Gallbladder (tissue), 1 donor: Measurements from ENCODE around the genes CHRNE, SCIMP, AIPL1 and BCL6B.

GRCh38 chr17:4812499-4813027 lies 5.6 kb downstream of the PLD2 start:
- PRO-cap = no peak

DNA sequence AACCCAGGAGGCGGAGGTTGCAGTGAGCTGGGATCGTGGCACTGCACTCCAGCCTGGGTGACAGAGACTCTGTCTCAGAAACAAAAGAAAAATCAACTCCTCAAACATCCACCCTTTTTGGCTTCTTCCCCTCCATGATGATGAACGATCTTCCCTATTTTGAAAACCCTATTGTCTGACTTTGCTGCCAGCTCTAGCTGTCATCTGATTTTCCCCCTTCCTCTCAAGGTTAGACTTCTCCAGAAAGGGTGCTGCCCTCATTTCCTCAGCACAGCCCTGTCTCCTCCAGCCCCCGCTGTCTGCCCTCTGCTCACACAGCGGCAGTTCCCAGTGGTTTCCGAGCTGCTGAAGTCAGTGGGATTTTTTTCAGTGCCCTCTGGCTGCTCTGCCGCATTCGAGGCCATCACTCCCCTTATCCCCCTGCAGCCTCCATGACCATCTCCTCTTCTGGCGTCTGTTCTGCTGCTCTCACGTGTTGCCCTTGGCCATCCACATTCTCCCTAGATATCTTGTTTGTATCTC lies 26.6 kb upstream of the C17orf107 start:
- PRO-cap = no peak

DNA sequence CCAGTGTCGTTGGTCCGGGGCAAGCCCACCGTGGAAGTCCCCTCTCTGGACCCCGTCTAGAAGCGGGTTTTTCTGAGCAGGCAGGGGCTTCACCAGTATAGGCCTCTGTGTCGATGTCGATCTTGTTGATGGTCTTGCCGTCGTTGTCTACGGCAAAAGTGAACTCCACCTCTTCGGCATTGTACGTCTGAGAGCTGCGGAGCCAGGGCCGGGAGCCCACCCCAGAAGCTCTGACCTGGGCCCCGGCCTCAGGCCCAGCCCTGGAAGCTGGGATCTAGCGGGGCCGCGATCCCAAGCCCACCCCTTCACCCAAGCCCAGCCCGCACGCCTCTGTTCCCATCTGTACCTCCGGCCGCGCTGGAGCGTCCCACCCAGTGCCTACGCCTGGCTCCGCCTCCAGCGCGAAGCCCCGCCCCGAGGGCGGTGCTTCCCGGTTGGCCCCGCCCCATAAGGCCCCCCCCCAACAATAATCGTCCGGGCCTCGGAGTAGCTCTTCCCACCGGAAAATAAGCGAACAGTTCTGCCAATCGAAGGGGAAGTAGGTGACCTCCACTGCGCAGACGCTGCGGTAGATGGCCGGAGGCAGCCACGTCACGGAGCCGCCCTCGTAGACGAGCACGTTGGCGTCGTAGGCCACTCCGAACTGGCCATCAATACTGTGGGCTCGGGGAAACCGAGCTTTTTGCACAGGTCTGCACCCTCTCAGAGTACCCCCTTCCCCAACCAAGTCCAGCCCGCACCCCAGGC lies 1.3 kb downstream of the CHRNE start:
- PRO-cap = bidirectional peak, plus-strand start at position 270 of the sequence, minus-strand start at position 245 of the sequence; bidirectional peak, plus-strand start at position 636 of the sequence, minus-strand start at position 359 of the sequence

- PRO-cap = no peak
Observed at GRCh38 chr17:4902804-4904041, at the start of gene CHRNE. TSS of gene CHRNE (minus strand) at chr17:4903098.

GRCh38 chr17:4951462-4951934 lies 579 bp downstream of the ENO3 start:
- PRO-cap = no peak

DNA sequence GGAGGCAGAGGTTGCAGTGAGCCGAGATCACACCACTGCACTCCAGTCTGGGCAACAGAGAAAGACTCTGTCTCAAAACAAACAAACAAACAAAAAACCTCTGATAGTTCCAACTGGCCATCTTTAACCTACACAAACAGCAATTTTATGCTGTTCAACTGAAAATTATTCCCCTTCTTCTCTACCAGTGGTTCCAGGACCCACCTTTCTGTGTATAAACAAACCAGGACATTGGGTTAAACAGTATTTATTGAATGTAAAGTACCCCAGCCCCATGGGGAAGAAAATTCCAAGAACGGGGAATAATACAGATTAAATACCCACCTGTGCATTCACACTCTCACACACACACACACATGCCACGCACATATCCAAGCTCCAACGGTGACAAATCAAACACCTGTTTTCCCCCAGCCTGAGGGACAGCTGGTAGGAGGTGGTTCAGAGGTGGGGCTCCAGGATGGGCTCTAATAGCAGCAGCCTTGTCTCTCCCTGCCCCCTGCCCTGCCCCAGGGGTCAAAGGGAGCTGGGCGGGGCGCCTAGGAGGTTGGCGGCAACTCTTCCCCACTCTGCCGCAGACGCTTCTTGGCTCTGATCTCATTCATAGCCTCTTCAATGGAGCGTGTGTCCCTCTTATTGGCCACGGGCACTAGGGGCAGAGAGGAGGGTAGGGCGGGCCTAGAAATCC lies 8.2 kb downstream of the ENO3 start:
- PRO-cap = no peak

DNA sequence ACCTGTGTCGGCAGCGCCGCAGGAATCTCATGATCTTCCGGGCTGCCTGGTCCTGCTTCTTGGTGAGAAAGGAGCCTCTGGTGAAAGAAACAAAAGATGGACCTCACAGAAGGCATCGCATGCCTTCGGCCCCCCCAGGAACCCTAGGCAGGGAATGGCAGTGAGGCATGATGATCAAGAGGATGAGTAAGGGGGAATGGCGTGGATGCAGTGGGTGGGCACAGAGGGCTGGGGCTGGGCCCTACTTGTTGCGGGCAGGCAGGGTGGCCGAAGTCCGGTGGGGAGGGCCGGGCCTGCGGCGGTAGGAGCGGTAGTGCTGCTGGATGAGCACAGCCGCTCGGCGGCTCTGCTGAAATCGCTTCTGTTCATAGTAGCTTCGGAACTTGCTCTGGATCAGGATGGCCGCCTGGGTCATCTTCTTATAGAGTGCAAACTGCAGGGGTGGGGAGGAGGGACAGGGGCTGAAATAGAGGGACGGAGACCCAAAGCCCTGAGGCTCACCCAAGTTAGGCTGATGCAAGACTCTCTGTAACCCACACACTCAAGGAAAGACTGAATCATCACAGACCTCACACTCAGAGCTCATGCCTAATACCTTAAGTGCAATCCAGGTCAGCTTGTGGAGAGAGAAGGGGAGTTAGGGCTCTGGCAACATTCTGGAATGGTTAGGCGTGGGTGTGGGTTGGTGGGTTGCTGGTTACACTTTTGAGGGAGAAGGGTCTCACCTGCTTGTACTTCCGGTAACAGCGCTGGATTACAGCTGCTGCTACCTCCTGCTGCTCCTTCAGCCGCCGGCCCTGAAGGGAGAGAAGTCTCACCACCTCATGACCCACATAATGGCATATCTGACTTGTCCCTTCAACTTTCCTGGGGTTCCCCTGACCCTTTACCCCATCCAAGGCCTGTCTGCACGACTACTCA lies 1.5 kb upstream of the SPAG7 start:
- PRO-cap = no peak

GRCh38 chr17:5096400-5096816 lies 15.3 kb downstream of the ZNF232 start:
- PRO-cap = no peak

- PRO-cap = no peak
Observed at GRCh38 chr17:5227461-5227829, 7.2 kb downstream of the SCIMP start.

GRCh38 chr17:5234440-5235164 lies at the start of gene SCIMP:
TSS of gene SCIMP (minus strand) at chr17:5234860.
- PRO-cap = no peak

DNA sequence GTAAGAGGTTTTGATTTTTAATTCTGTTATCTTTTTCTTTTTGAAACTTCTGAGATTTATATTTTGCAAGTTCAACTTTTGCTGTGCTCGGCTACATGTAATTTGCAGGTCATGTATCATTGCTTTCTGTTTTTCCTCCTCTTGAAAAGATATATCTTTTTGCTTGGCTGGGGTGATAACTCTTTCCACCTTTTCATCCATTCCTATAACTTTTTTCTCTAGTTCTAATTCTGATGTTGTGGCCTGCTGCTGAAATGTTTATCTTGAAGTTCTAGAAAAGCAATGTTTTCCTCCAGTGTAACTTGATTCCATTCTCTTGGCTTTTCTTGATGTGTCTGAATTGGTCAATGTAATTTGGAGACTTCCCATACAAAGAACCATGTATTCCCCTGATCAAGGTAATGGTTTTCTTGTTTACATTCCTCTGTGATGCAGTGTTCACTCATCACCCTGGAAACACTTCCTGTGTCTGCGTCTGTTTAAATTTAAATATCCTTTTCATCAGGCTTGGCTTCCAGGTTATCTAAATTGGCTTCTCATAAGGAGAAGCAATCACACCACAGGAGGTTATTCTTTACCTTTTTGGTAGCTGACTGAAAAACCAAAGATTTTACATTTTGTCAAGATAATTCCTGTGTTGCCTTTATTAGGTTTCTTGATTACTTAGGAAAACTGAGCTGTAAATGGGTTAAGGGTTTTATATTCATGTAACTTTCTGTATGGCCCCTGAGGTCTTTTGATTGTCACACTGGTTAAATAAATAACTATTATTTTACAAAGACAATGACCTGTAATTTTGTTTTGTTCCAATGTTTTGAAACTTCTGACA lies 237.3 kb upstream of the WSCD1 start:
- PRO-cap = no peak

DNA sequence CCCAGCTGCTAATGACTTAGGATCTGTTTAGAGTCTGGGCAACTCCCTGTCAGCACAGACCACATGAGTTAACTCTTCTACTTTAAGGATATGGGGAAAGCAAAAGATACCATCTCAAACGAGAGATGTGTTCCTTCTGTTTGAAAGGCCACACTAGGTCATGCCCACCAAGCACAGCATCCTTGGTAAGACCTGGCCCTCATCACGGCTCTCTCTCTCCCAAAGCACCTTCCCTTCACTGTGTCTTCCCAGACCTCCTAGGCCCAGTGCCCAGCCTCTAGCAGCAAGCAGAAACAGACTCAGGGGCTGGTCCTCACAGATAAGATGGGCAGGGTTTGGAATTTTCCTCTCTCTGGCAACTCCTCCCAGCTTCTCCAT lies 108.5 kb downstream of the WSCD1 start:
- PRO-cap = no peak

- PRO-cap = no peak
Observed at GRCh38 chr17:6434922-6435239, at the start of gene AIPL1. TSS of gene AIPL1 (minus strand) at chr17:6435121.

DNA sequence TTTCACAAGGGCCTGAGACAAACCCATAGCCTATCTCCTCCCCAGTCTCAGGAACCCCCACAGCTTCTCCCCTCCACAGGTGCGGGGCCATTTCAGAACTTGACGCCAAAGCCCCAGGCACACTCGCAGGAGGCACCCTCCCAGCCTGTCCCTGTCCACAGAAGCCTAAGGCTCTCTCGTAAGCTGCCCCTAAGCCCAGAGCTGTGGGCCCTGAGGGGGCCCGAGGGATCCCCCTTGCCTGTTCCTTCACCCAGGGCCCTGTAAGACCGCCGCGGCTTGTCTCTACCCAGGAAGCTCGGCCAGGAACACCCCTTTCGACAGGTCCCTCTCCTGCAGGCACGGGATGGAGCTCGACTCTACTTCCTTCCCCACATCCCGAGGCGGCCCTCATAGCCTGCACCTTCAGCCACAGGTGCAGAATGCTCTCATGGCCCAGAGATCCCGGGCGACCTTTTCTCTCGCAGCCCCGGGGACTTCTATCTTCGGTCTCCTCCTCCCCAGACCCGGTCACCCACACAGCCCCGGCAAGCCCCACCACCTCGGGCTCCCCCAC lies 1.0 kb downstream of the KIAA0753 start:
- PRO-cap = no peak

- PRO-cap = no peak
Observed at GRCh38 chr17:6644386-6645007, 3.6 kb downstream of the TXNDC17 start.

- PRO-cap = no peak
Observed at GRCh38 chr17:6692606-6693187, 20.5 kb downstream of the SLC13A5 start.

DNA sequence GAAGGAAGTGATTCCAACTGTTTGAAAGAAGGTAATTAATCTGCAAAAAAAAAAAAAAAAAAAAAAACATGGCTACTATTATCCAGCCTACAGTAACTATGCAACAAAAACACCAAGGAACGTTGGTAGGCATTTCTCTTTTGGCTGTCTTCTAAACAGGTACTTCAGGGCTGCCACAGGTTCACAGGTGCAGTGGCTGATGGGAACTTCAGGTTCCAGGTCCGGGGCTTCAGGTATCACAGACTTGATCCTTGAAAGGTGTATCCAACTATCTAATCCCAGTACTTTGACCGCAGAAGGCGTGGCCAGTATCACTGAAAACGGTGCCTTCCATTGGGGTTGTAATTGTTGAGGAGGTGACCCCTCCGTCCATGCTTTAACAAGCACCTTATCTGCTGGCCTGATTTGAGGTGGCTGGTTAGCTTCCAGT lies 58.8 kb upstream of the ALOX12 start:
- PRO-cap = no peak

DNA sequence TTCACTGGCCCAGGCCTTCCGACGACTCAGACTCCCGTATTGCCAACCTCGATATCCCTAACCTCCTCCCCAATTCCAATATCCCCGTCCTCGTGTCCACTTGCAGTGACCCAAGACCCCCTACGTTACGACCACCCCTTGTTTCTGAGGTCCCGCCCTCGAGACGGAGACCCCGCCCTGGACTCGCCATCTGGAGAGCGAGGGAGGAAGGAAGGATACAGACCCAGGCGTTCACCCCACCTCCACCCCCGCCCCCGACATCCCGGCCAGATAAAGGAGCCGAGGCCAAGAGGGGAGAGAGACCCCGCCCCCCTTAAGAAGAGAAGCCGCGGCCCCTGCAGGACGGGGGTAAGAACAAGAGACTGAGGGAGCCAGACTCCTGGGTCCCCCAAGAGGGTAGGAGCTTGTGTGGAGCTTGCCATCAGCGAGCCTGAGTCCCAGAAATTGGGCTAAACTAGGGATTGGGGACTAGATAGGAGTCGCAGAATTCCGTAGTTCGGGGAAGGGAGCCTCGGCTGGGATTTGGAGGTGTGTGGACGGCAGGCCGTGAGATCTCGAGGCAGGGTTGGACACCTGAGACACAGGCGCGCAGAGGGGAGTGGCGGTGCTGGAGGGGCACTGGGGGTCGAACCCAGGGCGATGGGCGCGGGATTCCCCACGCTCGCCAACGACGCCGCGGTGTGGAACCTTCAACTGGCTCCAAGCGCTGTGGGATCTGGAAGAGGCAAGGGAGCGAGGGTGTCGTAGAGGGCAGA lies at the start of gene BCL6B:
BCL6B (plus strand) TSS at position 299 of the 755 bp plus-strand sequence.
- PRO-cap = bidirectional peak, plus-strand start at position 316 of the sequence, minus-strand start at position 190 of the sequence

DNA sequence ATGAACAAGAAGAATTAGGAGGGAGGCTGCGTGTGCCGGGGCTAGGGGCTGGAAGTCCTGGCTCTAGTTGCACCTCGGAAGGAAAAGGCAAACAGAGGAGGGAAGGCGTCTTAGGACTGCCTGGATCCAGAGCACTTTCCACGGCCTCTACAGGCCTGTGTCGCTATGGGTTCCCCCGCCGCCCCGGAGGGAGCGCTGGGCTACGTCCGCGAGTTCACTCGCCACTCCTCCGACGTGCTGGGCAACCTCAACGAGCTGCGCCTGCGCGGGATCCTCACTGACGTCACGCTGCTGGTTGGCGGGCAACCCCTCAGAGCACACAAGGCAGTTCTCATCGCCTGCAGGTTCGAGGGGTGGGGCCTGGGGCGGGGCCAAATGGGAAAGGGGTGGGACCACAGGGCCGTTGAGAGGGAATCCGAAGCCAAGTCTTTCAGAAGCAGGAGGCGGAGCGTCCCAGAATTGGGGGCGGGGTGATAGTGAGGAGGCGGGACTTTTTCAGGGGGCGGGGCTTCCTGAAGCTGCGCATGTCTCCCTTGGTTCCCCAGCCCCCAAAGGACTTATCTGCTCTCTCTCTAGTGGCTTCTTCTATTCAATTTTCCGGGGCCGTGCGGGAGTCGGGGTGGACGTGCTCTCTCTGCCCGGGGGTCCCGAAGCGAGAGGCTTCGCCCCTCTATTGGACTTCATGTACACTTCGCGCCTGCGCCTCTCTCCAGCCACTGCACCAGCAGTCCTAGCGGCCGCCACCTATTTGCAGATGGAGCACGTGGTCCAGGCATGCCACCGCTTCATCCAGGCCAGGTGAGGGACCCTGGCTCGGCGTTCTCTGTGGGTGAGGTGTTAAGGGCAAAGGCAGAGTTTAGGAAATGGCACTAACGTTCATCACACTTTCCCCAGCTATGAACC lies 908 bp downstream of the BCL6B start:
- PRO-cap = unidirectional peak, minus-strand start at position 220 of the sequence

DNA sequence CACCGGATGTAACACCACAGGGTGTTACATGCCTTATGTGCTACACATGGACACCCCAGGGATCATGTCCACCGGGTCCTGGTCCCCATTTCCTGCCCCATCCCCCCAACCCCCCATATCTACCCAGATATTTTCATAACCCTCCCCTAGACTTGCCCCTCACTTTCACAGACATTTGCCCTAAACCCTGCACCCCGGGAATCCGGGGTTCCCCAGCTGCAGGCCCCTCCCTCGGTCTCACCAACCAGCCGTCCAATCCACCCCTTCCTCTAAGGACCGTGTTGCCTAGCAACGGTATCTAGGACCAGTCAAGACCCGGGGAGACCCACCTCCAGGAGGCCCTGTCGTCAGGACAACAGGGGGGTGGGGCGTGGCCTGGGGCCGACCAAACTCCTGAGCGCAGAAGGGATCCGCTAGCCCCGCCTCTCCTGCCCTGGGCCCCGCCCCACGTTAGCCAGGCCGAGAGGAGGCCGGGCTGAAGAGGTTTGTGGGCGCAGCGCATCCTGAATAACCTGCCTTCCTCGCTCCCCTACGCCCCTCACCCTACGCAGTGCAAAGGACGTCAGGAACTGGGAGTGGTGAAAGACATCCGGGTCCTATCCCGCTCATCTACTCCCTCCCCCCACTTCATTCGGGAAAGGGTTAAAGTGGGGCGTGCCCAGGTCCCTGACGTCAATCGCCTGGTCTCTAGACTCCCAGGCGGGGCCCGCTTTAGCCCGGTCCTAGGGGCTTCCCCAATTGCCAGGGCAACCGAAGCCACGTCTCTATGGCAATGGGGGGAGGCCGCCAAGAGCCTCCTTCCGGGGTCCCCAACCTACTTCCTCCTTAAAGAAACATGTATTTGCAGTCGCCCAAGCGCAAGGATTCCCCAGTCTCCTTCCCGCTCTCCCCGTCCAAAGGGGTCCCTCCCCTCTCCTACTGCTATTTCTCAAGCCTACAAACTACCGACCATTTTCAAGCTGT lies 12.5 kb downstream of the DLG4 start:
- PRO-cap = bidirectional peak, plus-strand start at position 453 of the sequence, minus-strand start at position 545 of the sequence